Calu3 (cell line): ENCODE measurements around a stretch of chr4.

DNA sequence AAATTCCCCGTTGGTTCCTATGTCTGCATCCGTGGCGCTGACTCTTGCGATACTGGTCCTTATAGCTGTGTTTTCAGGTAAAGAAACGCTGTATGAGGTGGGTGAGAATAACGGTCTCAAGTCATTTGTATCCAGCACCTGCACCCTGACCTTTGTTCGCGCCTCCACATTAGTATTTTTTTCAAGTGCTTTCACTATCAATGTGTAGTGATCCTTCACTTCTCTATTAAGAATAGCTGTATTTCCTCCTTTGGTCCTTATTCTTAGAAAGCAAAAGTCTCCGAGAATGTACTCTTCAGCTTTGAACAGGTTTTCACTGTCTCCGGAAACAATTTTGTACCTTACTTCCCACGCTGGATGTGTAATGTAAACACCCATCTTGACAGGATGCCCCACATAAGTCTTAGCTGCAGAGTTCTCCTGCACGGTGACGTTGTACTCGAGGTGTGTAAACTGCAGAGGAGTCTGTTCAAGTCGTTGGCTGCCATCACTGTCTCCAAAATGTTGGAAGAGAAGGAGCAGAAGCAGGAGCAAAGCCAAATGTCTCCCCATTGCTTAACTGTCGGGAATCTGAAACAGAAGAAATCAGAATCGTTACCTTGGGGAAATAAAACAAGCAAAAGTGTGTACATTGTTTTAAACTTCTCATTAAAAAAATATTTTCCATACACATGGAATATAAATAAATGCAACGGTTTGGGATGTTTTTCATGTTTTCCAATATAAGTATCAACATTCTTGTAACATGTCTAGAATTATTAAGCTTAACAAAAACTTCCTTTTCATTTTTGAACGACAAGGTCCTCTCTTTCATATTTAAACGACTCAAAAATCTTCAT, 14.2 kb downstream of the FAT1 start:
- PRO-cap: no peak

GRCh38 chr4:186724513-186725078, 940 bp upstream of the FAT1 start:
- PRO-cap: no peak

GRCh38 chr4:186829631-186830288, 106.1 kb upstream of the FAT1 start:
- PRO-cap: no peak

GRCh38 chr4:186900931-186901110, 177.2 kb upstream of the FAT1 start:
- PRO-cap: no peak

GRCh38 chr4:187307265-187307482, 583.5 kb upstream of the FAT1 start:
- PRO-cap: no peak

DNA sequence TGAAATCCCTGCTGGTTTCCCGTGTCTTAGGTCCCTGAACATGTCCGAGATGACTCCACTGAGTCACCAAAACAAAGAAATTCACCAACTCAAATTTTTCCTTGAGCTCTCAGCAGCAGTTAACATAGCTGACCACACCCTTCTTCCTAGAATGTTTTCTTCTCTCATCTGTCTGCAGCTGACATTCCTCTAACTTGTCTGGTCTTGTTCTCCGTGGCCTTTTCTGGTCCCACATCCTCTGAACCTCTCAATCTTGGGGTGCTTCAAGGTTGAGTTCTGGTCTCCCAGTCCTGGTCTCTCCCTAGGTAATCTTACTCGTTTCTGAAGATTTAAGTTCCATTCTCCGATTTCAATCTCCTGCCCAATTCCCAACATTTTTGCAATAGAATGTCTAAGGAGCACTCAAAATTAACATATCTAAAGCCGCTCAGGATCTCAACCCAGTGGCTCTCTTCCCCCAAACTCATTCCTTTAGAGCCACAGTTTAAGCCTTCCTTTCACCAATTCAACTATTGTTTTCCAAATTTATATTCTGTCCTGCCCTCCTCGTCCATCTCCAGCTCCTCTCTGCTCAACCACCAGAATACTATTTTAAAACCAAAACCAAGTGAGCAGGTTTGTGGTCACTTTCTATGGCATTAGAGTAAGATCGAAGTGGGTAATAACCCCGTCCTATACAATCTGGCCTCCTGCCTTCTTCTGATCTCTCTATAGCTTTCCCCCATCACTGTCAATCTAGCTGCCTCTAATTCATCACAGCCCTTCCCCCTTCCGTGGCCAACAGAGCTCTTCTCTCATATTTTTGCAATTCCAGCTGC, 1.3 kb downstream of the TRIML2 start:
- PRO-cap: no peak

GRCh38 chr4:188680055-188680532, 540.9 kb downstream of the TRIML1 start:
- PRO-cap: no peak

- PRO-cap: no peak
Measured at GRCh38 chr4:188960198-188960668, 821.0 kb downstream of the TRIML1 start.

GRCh38 chr4:189829744-189830089, 111.0 kb upstream of the FRG1 start:
- PRO-cap: no peak

DNA sequence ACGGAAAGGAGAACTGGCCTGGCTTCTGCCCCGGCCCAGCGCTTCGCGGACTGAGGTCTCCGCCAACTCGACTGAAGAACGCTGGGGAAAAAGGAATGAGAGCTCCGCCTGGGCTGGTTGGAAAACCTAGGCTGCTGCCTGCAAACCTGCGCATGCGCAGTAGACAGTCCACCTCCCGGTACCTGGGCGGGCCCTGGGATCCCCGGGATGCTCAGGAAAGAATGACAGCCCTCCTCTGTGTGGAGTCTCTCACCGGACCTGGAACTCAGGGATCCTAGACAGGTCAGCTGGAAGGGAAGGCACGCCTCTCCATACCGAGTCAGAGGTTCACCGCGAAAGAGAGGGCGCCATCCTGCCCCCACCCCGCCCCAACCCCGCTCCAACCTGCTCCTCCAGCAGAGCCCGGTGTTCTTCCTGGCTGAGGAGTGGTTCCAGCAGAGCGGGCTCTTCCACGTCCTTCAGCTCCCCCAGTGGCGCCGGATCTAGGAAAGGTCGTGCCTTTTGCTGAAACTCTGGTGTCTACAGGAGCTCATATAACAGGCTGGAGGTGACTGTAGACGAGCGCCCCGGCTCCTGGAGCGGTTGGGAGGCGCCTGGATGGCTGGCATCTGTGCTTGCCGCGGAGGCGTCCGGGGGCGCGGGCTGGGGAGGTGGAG, 5.9 kb downstream of the FRG2 start:
- PRO-cap: unidirectional peak, plus-strand start at position 408 of the sequence